Heart left ventricle (tissue), 7 donors: ENCODE measurements around a stretch of chr1.

DNA sequence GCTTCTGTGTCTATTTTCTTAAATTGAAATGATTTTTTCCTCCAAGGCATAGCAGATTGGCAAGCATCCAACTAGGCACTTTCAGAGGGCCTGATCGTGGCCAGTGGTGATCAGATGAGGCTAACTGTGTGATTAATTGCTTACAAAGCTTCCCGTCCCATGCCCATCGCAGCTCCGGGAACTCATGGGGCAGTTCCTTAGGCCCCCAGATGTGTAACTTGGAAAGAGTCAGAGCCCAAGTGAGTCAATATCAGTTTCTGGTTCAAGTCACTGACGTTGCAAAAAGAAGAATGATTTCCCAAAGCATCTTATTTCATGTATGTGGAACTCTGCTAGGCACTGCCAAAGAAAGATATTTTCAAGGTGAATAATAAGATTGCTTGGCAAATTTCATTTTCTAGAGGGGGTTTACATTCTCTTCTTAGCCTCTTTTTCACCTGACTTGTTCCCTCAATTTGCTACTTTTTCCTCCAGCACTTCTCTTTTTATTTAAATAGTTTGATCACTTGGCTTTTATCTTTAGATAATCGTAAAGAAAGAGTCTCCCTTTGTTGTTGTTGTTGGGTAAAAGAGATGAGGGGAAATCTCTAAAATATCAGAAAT is 82.0 kb downstream of the ITPKB start:
- PRO-cap, 6 experiments: peak in 2 of 6 experiments; most common minus-strand start position 220 of the sequence (in 2)
- RAMPAGE, long total RNA, 2 experiments: no peak in any of the 2 experiments
- RRBS: no CpG with 5 or more reads among the region's 6 CpGs

- PRO-cap, 6 experiments: no peak in any of the 6 experiments
- RAMPAGE, long total RNA, 2 experiments: no peak in any of the 2 experiments
- RRBS: 82% methylated on average over 4 of the region's 27 CpGs
Measured at GRCh38 chr1:226658068-226659363, 80.6 kb downstream of the ITPKB start.

DNA sequence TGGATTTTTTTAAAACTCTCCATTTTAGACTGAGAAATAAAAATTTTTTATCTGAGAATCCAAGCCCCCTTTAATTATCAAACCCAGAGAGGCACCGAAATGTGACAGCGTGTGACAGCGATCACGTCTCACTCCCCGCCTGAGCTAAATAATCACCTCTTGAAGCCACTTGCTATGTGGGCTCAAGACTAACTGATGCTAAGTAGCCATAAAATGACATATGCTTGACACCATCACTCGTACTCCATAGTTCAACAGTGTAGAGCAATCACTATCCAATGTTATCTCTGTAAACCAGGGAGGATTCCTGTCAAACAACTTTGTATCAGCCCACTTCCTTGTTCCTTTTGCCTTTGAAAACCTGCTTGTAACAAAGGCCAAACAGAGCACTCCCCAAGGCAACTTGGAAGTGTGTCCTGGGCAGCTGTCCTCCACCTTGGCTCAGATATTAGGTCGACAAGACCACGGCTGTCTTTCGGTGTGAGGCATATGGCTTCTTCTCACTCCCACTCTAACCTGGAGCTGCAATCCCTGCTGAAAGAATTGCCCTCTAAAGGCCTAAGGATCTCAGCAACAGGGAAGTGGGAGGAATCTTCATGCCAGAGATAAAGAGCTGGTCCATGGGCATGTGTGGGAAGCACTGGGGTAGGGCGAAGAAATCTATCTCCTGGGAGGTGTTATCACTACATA is 66.8 kb downstream of the ITPKB start:
- PRO-cap, 6 experiments: peak in 2 of 6 experiments; most common plus-strand start position 384 of the sequence (in 1); most common minus-strand start position 289 of the sequence (in 1)
- RAMPAGE, long total RNA, 2 experiments: no peak in any of the 2 experiments
- RRBS: no CpG with 5 or more reads among the region's 10 CpGs

DNA sequence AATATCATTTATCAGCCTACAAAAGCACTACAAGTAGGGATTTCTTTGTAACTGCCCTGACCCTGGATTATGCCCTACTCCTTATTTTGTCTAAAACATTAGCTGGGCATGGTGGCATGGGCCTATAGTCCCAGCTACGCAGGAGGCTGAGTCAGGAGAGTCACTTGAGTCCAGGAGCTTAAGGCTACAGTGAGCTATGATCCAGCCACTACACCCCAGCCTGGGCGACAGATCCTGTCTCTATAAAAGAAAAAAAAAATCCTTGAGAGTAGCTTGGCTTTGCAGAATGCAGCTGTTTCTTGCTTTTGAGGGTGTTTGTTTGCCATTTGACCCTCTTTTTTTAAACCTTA is 55.8 kb upstream of the PSEN2 start:
- PRO-cap, 6 experiments: peak in 2 of 6 experiments; most common plus-strand start position 208 of the sequence (in 2)
- RAMPAGE, long total RNA, 2 experiments: no peak in any of the 2 experiments
- RRBS: no CpG with 5 or more reads among the region's 2 CpGs

DNA sequence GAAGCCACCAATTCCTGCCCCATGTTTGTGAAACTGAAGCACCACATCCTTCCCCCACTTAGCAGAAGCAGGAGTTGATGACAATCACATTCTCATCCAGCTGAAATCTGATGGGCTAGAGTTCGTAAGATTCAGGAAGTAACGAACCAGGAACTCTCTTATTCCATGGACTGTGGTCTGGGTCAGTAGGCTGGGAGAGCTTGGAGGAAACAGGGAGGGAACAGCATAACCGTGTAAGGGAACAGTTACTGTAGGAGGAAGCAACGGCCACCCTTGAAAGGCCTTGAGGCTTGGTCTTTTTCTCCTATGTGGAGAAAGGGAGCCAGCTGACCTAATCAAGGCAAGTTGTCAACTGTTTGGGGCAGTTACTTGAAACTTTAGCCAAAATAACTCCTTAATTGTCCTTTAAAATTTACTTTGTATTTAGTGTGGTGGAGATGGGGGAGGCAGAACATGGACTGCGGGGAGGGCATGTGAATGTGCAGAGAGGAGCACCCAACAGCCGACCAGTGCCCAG is 2.1 kb upstream of the COQ8A start:
- PRO-cap, 6 experiments: peak in 4 of 6 experiments; most common plus-strand start position 188 of the sequence (in 3)
- RAMPAGE, long total RNA, 2 experiments: no peak in any of the 2 experiments
- RRBS: no CpG with 5 or more reads among the region's 6 CpGs

GRCh38 chr1:226941799-226942340 is 1.8 kb downstream of the COQ8A start:
- PRO-cap, 6 experiments: no peak in any of the 6 experiments
- RAMPAGE, long total RNA, 2 experiments: no peak in any of the 2 experiments
- RRBS: no CpG with 5 or more reads among the region's 7 CpGs

- PRO-cap, 6 experiments: no peak in any of the 6 experiments
- RAMPAGE, long total RNA, 2 experiments: no peak in any of the 2 experiments
- RRBS: no CpG with 5 or more reads among the region's 6 CpGs
Measured at GRCh38 chr1:227058081-227058822, 118.2 kb downstream of the COQ8A start.

GRCh38 chr1:227073545-227074550 is 133.8 kb downstream of the COQ8A start:
- PRO-cap, 6 experiments: no peak in any of the 6 experiments
- RAMPAGE, long total RNA, 2 experiments: start-site peak on the minus strand in 1 of 2 experiments, at chr1:227074300-227074311 at its widest, 18 reads per replicate
- RRBS: no CpG with 5 or more reads among the region's 7 CpGs

DNA sequence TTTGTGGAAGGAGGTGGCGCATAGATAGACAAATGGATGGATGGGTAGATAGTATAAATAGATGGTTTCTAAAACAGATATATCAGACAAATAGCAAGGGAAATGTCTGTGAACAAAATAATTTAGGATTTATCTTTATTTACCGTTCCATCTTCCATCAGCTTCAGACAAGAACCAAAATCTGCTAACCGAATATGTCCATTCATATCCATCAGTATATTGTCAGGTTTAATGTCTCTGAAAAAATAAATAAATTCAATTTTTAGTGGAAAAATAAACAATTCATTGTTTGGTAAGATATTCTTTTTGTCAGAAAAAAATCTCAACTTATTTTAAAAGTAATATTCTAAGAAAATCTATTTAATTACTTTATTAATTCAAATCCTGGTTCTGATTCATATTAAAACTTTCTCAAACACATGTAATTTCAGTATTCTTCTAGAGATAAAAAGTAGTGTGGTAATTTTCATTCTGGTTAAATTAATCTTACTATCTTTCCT is 157.8 kb downstream of the CDC42BPA start:
- PRO-cap, 6 experiments: no peak in any of the 6 experiments
- RAMPAGE, long total RNA, 2 experiments: no peak in any of the 2 experiments
- RRBS: no CpG with 5 or more reads among the region's 3 CpGs

GRCh38 chr1:227734384-227734953 is 633 bp downstream of the JMJD4 start:
- PRO-cap, 6 experiments: peak in 1 of 6 experiments; most common plus-strand start chr1:227734873 (in 1)
- RAMPAGE, long total RNA, 2 experiments: no peak in any of the 2 experiments
- RRBS: no CpG with 5 or more reads among the region's 18 CpGs

- PRO-cap, 6 experiments: peak in 5 of 6 experiments; most common plus-strand start chr1:227892871 (in 5); most common minus-strand start chr1:227892747 (in 2)
- RAMPAGE, long total RNA, 2 experiments: no peak in any of the 2 experiments
- RRBS: no CpG with 5 or more reads among the region's 13 CpGs
Measured at GRCh38 chr1:227892494-227893095, 55.1 kb downstream of the WNT9A start.

- PRO-cap, 6 experiments: no peak in any of the 6 experiments
- RAMPAGE, long total RNA, 2 experiments: no peak in any of the 2 experiments
- RRBS: no CpG with 5 or more reads among the region's 4 CpGs
Measured at GRCh38 chr1:228059552-228059741, 23.1 kb upstream of the ARF1 start.

DNA sequence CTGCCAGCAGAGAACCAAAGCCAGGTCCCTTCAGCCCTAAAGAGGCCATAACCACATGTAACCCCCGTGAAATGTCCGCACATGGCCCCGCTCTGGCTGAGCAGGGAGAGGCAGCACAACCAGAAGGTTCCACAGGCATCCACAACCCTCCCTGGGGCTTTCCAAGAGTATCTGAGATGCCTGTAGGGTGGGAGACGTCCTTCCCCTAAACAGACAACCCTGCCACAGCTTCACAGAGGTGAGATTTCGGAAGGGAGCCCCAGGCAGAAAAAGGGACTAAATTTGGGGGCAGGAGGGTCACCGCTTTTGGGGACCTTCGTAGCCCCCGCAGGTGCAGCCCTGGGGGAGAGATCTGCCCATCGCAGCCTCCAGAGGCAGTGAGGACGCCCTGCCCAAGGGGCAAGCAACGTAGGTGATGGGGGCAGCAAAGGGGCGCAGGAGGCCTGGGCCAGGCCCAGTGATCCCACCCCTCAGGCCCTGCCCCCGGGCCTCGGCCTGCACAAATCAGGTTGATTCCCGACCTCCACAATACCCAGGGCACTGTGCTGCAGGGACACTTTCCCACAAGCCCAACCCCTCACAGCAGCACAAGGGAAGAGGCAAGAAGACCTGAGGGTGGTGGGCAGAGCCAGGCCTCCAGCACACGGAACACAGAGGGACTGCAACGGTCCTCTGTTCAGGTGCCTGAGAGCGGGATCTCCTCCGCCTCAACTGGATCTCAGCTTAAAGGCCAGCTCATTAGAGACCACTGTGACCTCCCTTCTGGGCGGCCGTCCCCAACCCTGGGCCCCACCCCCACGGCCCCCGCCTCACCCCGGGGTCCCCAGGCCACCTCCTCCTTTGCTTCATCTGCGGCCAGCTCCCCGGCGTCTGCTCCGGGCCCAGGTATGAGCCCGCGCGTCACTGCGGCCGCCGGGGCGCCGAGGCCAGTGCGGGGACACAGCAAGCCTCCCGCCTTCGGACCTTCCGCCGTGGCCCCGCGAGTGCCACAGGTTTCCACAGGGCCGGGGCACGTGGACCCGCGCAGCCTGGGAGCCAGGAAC is 925 bp upstream of the ARF1 start:
- PRO-cap, 6 experiments: peak in 1 of 6 experiments; most common minus-strand start position 713 of the sequence (in 1)
- RAMPAGE, long total RNA, 2 experiments: no peak in any of the 2 experiments
- RRBS: 2% methylated on average over 19 of the region's 47 CpGs

DNA sequence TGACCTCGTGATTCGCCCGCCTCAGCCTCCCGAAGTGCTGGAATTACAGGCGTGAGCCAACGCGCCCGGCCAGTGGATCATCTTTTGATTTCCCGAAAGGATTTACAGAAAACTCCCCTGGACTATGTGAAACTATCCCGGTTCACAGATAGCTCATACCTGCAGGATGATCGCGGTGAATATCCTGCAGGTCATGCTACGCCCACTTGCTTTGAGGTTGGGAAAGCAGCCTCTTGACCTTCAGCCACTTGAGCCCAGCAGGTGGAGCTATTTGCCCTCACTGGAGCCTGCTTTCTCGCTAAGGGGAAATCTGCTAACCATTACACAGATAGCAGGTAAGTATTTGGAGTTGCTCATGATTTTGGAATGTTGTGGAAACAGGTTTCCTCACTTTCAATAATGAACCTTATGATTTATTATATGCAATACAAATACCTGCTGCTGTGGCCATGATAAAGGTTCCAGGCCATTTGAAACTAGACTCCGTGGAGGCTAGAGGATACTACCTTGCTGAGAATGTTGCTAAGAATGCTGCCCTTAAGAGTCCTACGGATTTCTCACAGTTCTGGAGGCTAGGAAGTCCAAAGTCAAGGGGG is 9.1 kb upstream of the GUK1 start:
- PRO-cap, 6 experiments: no peak in any of the 6 experiments
- RAMPAGE, long total RNA, 2 experiments: no peak in any of the 2 experiments
- RRBS: 3% methylated on average over 3 of the region's 16 CpGs

DNA sequence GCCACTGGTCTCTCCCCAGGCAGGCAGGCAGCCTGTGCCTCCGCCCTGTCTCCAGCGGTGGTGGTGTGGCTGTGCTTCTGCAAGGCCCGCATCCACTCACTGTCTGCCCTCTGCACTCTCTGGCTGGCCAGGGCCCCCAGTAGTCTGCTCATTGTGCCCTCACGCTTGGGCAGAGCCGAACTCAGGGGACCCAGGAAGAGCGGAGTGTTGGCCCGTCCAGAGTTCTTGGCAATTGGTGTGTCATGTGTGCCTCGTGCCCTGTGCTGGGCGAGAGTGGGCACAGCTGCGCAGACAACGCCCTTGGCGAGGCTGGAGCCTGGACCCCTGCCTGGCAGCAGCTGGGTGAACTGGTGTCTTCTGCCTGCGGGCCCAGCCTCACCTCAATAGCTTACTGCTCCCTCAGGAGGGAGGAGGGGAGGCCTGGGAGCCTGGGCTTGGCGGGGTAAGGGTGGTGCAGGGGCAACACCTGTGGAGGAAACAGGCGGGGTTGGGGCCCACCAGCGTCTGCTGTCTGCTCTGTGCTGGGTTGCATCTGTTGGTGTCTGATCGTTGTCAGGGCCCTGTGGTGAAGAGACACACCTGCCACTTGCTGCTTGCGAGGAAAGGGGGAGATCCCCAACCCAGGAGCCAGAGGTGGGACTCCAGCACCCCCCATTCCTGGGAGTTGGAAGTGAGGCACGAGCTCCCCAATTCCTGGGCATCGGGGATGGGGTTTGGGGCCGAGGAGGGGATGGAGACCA is 2.2 kb downstream of the GUK1 start:
- PRO-cap, 6 experiments: no peak in any of the 6 experiments
- RAMPAGE, long total RNA, 2 experiments: no peak in any of the 2 experiments
- RRBS: no CpG with 5 or more reads among the region's 21 CpGs

DNA sequence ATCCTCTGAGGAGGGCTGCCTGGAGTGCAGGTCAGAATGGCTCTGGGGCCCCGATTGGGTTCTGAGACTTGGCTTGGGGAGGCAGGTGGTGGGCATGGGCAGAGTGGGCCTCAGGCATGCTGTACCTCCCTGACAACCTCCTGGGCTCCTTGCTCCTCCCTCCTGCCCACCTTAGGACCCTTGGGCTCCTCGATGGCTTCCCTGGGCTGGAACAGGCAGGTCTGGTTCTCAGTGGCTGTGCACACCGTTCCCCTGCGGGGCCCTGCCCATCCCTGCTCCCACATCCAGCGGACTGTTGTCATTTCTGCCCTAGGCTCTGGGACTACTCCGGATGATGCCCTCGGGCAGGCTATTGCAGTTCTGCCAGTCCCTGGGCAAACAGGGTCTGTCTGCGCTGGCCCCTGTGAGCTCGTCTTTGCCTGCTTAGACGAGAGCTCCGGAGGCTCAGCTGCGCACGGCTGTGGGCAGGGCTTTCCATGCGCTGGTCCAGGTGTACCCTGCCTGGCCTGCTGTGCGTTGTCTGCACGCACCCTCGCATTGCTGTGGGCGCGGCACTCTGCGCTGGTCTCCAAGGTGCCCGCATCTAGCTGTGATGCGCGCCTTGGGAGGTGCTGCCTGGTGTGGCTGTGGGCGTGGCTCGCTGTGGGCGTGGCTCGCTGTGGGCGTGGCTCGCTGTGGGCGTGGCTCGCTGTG is 8.0 kb downstream of the IBA57 start:
- PRO-cap, 6 experiments: no peak in any of the 6 experiments
- RAMPAGE, long total RNA, 2 experiments: no peak in any of the 2 experiments
- RRBS: 84% methylated on average over 5 of the region's 31 CpGs

- PRO-cap, 6 experiments: no peak in any of the 6 experiments
- RAMPAGE, long total RNA, 2 experiments: no peak in any of the 2 experiments
- RRBS: no CpG with 5 or more reads among the region's 15 CpGs
Measured at GRCh38 chr1:228178465-228179609, 13.2 kb downstream of the IBA57 start.

GRCh38 chr1:228197271-228198173 is 10.3 kb upstream of the OBSCN start:
- PRO-cap, 6 experiments: peak in 1 of 6 experiments; most common plus-strand start chr1:228198037 (in 1); most common minus-strand start chr1:228197821 (in 1)
- RAMPAGE, long total RNA, 2 experiments: no peak in any of the 2 experiments
- RRBS: no CpG with 5 or more reads among the region's 6 CpGs

DNA sequence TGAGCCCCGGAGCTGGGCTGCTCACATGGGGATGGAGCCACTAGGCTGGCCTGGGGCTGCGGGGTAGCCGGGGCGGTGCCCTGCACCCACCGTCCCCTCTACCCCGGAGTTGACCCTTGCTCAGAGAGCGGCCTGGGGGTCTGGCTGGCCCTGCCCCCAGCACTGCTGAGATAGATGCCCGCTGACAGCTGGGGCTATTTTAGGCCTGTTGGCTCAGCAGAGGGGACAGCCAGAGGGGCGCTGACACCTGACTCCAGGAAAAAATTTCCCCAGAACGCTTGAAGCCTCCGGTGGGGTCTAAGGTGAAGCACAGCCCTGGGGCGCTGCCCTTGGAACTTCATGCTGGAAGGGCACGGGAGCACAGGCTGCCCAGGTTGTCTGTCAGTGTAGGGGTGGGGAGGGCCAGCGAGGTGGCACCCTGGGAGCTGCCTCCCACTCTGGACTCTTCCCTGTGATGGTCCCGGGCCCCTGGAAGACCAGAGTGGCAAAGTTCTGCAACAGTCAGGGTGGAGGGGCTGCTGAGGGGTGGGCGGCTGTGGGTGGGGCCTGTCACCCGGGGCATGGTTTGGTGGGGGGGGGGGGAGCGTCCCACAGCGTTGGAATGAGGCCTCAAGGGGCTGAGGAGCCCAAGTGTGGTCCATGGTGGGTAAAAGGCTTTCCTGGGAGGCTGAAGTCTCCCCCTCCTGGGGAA is 639 bp downstream of the OBSCN start:
- PRO-cap, 6 experiments: peak in 6 of 6 experiments; most common plus-strand start position 272 of the sequence (in 6); most common minus-strand start position 142 of the sequence (in 5)
- RAMPAGE, long total RNA, 2 experiments: no peak in any of the 2 experiments
- RRBS: 22% methylated on average over 9 of the region's 19 CpGs

- PRO-cap, 6 experiments: no peak in any of the 6 experiments
- RAMPAGE, long total RNA, 2 experiments: start-site peak on the plus strand in 2 of 2 experiments, at chr1:228256673-228256831 at its widest, 23 to 43 reads per replicate
- RRBS: no CpG with 5 or more reads among the region's 20 CpGs
Measured at GRCh38 chr1:228256595-228257160, 48.8 kb downstream of the OBSCN start.